ENCODE measurements around a stretch of chr10.

- PRO-cap, 2 experiments, result peak in 2 of 2 experiments; most common plus-strand start chr10:63491934 (in 2)
- RAMPAGE, long total RNA, 5 experiments, result no peak in any of the 5 experiments
These were observed 26.0 kb upstream of the JMJD1C start for GRCh38 chr10:63491580-63492353.

DNA sequence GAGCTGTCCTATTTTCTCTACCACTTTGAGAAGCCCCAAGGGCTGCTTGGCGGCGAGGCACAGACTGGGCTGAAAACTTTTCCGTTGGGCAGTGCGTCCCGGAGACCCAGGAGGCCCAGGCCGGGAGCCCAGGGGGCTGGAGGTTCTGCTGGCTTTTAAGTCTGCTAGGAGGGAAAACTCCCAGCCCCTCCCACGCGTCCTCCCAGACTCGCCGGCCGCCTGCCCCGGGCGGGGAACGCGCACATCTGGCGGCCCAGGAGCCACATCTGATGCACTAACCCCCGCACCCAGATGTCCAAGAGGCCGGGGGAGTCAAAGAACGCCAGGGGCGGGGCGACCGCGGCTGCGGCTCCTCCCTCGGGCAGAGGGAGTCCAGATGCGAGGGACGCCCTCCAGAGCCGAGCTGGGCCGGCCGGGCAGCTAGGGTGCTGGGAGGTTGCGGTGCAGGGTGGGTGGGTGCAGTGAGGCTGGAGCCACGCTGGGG, 108.8 kb downstream of the REEP3 start:
- PRO-cap, 2 experiments, result peak in 2 of 2 experiments; most common plus-strand start position 395 of the sequence (in 2); most common minus-strand start position 293 of the sequence (in 1)
- RAMPAGE, long total RNA, 5 experiments, result no peak in any of the 5 experiments

GRCh38 chr10:63644446-63644903, 123.3 kb downstream of the REEP3 start:
- PRO-cap, 2 experiments, result no peak in any of the 2 experiments
- RAMPAGE, long total RNA, 5 experiments, result no peak in any of the 5 experiments

DNA sequence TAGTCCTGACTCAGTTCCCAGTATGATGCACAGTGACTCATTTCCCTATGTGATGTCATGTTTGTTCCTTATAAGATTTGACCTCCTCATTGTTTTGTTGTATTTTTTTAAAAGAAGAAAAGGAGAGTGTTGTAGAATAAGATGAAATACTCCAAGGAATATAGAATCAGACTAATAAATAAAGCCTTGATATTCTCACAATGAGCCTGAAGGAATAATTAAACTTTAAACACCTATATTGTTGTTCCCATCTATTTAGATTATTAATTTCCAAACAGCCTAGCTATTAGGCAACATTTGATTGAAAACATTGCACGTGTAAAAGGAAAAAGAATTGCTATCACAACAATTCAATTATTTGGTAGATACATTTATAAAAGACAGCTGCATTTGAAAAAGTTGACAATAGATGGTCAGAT, 186.3 kb downstream of the REEP3 start:
- PRO-cap, 2 experiments, result no peak in any of the 2 experiments
- RAMPAGE, long total RNA, 5 experiments, result no peak in any of the 5 experiments

- PRO-cap, 2 experiments, result no peak in any of the 2 experiments
- RAMPAGE, long total RNA, 5 experiments, result no peak in any of the 5 experiments
These were observed 603.5 kb upstream of the LRRTM3 start for GRCh38 chr10:66322090-66322958.

GRCh38 chr10:67230494-67231429, 304.9 kb downstream of the LRRTM3 start:
- PRO-cap, 2 experiments, result no peak in any of the 2 experiments
- RAMPAGE, long total RNA, 5 experiments, result no peak in any of the 5 experiments

DNA sequence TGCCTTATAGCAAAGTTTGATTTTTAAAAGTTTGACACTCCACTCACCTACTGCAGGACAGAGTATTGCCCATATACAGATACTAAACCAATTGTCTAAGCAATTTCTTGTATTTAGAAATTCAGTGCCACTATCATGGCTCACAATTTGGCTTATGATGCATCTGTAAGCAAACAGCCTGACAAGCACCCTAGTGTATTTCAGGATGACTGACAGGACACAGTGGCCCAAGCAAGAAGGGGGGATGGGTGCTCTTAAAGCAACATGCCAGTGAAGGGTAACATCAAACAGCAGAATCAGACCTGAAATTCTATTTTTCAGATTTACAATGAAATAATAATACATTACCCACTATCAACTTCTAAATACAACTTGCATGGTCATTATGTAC, 30.5 kb downstream of the CTNNA3 start:
- PRO-cap, 2 experiments, result no peak in any of the 2 experiments
- RAMPAGE, long total RNA, 5 experiments, result no peak in any of the 5 experiments

DNA sequence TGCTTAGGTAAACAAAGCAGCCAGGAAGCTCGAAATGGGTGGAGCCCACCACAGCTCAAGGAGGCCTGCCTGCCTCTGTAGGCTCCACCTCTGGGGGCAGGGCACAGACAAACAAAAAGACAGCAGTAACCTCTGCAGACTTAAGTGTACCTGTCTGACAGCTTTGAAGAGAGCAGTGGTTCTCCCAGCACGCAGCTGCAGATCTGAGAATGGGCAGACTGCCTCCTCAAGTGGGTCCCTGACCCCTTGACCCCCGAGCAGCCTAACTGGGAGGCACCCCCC, 4.0 kb upstream of the CTNNA3 start:
- PRO-cap, 2 experiments, result no peak in any of the 2 experiments
- RAMPAGE, long total RNA, 5 experiments, result no peak in any of the 5 experiments

GRCh38 chr10:67783607-67783908, 54.4 kb downstream of the DNAJC12 start:
- PRO-cap, 2 experiments, result no peak in any of the 2 experiments
- RAMPAGE, long total RNA, 5 experiments, result no peak in any of the 5 experiments

DNA sequence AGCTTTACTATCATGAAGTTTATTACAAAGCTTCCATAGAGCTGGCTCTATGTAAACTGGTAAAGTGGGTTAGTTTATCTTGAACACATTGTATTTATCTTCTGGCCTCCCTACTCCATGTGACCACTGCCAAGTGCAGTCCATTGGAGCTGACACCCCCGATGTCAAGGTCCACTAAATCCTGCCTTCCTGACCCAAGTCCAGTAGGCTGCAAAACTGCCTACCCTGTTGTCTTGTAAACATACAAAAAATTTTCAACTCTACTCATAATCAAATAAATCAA, 10.2 kb downstream of the DNAJC12 start:
- PRO-cap, 2 experiments, result no peak in any of the 2 experiments
- RAMPAGE, long total RNA, 5 experiments, result no peak in any of the 5 experiments

- PRO-cap, 2 experiments, result no peak in any of the 2 experiments
- RAMPAGE, long total RNA, 5 experiments, result no peak in any of the 5 experiments
These were observed 34.1 kb downstream of the SIRT1 start for GRCh38 chr10:67918276-67919140.

DNA sequence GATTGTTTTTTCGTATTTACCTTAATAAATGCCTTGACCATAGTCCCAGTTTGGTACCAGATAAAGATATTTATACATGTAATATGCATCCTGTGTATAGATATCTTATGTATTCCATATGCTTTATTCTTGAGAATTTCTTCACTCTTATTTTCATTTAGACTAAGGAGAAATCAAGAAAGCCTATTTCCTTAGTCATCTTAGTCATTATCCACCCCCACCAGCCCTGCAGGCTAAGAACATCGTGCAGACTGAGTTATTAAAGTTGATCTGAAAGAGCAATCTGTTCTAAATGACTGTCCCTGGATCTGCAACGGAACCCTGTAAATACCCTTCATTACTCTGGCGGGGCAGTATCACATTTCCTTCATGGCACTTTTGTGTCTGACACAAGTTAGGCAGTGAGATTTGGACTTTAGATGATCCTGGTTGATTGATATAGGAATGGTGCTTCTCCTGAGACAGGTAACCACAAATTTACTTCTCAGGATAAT, 3.5 kb upstream of the MYPN start:
- PRO-cap, 2 experiments, result no peak in any of the 2 experiments
- RAMPAGE, long total RNA, 5 experiments, result no peak in any of the 5 experiments

GRCh38 chr10:68110113-68110494, 816 bp downstream of the MYPN start:
- PRO-cap, 2 experiments, result no peak in any of the 2 experiments
- RAMPAGE, long total RNA, 5 experiments, result no peak in any of the 5 experiments

- PRO-cap, 2 experiments, result no peak in any of the 2 experiments
- RAMPAGE, long total RNA, 5 experiments, result no peak in any of the 5 experiments
These were observed 19.7 kb downstream of the MYPN start for GRCh38 chr10:68129006-68129332.

DNA sequence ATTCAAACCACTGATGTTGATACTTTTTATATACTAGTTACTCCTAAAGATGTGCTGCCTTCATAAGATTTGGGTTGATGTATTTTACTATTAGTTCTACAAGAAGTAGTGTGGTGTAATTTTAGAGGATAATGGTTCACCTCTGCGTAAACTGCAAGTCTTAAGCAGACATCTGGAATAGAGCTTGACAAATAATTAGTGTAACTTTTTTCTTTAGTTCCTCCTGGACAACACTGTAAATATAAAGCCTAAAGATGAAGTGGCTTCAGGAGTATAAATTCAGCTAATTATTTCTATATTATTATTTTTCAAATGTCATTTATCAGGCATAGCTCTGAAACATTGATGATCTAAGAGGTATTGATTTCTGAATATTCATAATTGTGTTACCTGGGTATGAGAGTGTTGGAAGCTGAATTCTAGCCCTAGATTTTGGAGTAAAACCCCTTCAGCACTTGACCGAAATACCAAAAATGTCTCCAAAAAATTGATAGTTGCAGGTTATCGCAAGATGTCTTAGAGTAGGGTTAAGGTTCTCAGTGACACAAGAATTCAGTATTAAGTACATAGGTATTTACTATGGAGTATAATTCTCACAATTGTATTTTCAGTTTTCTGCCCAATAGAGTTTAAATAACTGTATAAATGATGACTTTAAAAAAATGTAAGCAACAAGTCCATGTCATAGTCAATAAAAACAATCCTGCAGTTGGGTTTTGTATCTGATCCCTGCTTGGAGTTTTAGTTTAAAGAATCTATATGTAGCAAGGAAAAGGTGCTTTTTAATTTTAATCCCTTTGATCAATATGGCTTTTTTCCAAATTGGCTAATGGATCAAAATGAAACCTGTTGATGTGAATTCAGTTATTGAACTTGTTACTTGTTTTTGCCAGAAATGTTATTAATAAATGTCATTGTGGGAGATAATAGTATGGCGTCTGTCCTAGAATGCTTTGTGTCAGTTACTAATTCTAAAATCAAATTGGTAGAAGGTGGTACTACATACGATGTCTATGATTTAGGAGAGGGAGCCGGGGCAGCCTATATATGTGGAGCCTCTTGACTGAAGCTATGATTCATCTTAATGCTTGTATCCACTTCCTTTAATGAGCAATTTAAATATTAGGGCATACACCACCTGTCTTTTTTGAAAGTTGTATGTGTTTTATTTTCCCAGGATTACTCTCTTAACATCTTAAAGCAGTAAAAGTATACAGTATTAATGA, 9.9 kb upstream of the PBLD start:
- PRO-cap, 2 experiments, result no peak in any of the 2 experiments
- RAMPAGE, long total RNA, 5 experiments, result no peak in any of the 5 experiments

DNA sequence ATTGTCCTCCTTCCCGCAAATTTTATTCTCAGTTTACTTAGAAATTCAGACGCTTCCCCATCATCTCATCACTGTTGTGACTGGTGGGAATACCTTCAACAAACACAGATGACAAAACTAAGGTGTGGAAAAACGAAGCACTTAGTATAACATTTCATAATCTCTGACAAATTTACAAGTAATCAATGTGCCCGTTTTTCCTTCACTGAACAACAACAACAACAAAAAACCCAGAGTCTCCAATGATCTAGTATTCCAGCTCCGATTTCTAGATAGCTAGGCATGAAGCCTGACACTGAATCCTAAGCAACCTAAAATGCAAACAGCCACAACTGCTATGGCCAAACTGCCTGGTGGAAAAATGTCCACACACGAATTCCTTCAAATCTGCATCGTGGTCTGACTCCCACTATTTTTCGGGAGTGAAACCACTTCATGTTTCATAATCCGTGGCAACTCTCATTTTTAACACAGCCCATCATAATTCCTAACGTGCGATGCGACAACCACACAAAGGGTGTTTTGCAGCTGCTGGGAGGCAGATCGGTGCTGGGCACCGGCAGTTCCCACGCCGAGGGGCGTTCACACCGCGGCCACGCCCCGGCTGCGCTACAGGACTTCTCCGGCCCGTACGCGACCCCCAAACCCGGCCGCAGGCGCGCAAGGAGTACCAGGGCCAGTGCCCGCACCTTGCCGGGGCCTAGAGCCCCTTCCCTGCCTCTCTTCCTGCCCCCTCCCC, 949 bp downstream of the RUFY2 start:
- PRO-cap, 2 experiments, result peak in 1 of 2 experiments; most common plus-strand start position 490 of the sequence (in 1)
- RAMPAGE, long total RNA, 5 experiments, result no peak in any of the 5 experiments

- PRO-cap, 2 experiments, result no peak in any of the 2 experiments
- RAMPAGE, long total RNA, 5 experiments, result no peak in any of the 5 experiments
These were observed 4.3 kb upstream of the KIFBP start for GRCh38 chr10:68983973-68985006.

DNA sequence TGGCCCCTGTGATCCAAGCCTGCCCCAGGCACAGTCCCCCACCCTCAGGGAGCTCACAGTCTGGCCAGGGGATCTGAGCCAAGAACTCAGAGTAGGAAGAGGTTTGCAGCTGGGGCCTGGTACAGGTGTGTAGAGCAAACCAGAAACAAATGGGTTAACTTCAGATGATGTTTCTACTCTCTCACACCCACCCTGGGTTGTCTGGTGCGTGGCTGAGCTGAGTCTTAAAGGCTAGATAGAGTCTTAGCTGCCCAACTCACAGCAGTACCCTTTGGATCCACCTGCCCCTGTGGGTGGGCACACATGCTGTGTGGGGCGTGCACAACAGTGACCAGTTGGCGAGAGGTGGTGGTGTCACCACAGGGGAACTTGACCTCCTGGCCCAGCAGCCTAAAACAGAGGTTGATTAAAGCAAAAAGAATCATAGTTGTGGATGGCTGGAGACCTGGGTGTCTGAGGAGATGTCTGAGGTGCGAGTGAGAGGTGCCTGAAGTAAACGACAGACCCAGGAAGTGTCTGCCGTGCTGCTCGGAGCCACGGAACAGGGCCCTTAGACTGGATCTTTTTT, 31.2 kb upstream of the SRGN start:
- PRO-cap, 2 experiments, result no peak in any of the 2 experiments
- RAMPAGE, long total RNA, 5 experiments, result no peak in any of the 5 experiments

DNA sequence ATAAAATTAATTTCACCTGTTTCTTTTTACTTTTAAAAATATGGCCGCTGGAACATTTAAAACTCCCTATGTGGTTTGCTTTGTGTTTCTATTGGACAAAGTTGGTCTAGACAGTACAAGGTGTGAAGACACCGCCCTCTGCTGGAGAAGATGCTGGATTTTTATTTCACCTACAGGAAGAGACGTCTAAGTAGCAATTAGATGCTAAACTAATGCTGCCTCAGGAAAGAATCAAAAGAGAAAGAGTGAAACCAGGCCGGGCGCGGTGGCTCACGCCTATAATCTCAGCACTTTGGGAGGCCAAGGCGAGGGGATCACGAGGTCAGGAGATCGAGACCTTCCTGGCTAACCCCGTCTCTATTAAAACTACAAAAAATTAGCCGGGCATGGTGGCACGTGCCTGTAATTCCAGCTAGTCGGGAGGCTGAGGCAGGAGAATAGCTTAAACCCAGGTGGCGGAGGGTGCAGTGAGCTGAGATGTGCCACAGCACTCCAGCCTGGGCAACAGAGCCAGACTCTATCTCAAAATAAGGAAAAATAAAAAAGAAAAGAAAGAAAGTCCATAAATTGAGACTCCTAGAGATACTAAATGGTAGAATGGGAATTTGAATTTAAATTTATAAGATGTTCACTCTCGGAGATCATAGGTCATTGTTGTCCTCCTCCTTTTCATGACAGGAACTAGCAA, 5.6 kb downstream of the SRGN start:
- PRO-cap, 2 experiments, result peak in 1 of 2 experiments; most common plus-strand start position 238 of the sequence (in 1)
- RAMPAGE, long total RNA, 5 experiments, result no peak in any of the 5 experiments

- PRO-cap, 2 experiments, result no peak in any of the 2 experiments
- RAMPAGE, long total RNA, 5 experiments, result no peak in any of the 5 experiments
These were observed 16.2 kb downstream of the SRGN start for GRCh38 chr10:69103755-69104951.

Measured in thyroid gland (tissue), 7 donors.